SP-49 (cell line): ENCODE measurements around a stretch of chr15.

GRCh38 chr15:78880326-78880690, 7.6 kb downstream of the MORF4L1 start:
- PRO-cap, result no peak

DNA sequence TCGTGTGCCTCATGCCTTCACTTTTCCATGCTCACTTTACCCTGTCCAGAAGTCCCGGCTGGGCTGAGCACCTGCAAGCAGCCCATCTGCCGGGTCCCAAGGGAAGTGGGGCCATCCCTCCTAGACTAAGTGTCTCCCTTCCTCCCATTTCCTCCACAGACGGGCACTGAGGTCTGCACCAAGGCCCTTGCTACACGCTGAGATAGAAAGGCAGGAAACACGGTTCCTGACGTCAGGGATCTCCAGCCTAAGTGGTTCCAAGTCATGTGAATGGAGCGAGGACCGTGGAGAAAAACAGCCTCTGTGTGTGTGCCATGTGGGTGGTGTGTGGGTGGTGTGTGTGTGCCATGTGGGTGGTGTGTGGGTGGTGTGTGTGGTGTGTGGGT, 47.8 kb upstream of the CTSH start:
- PRO-cap, result no peak

DNA sequence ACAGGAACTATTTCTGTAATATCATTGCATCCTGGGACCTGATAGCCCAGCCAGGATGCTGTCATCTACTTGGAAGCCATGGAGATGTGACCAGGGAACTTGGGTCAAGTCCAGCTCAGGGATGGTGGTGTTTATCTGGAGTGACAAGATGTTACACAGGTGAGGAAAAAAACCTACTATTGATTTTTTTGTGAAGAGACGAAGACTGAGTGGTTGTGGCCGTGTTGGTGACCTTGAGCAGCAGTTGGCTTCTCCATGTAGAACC, 46.6 kb upstream of the ANKRD34C start:
- PRO-cap, result no peak

- PRO-cap, result no peak
These were observed 21.4 kb upstream of the MTHFS start for GRCh38 chr15:79918077-79918808.

DNA sequence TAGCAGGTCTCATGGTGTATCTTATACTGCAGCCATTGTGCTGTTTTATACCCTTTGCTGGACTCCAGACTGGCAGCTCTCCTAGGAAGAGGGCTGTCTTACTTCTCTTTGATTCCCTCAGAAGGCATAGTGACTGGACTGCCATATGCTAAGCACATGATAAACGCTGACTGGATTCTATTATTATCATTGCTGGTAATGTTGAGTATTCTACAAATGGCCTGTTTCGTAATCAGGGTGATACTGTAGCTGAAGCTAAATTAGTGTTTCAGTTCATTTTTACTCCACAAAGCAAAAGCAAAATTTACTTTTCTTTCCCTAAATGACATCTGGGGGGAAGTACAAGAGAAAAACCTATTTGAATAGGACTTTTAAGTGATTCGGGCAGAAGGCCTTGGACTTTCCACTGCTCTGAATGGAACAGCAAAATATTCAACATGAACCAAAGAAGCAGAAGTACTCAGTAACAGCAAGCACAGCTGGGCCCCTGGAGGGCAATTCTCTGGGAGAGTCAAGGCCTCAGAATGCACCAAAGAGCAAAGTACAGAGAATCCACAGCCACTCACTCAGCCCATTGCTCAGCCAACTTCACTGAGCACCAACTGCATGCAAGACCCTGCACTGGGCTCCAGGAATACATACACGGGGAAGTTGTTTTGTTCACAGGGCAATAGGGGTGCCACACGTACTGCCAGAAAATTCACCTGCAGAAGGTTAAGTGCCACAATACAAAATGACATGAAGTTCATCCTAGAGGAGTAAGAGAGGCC, 7.9 kb upstream of the BCL2A1 start:
- PRO-cap, result no peak

DNA sequence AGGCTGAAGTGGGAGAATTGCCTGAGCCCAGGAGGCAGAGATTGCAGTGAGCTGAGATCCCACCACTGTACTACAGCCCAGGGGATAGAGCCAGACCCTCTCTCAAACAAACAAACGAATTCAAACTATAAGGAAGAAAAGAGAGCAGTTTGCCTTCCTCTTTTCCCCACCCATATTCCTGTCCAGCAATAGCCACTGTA, 18.4 kb upstream of the ZFAND6 start:
- PRO-cap, result no peak

- PRO-cap, result no peak
These were observed 23.0 kb downstream of the ZFAND6 start for GRCh38 chr15:80082553-80082894.

DNA sequence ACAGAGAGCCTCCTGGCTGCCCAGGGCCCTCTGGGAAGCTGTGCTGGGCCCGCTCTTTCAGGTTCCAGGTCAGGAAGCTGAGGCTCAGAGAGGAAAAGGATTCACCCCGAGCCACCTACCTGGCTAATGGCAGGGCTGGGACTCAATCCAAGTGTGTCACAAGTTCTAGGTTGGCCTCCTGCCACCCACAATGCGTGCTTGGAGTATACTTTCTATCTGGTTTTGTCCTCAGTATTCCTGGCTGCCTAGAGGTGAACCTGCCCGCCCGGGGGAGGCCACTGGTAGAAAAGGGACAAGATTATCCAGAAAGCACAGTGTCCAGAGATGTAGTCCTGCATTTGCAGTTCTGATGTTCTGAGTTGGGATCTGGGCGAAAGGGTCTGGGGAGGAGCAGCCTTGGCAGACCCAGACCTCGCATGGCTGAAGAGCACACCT, 23.7 kb downstream of the FAH start:
- PRO-cap, result no peak

- PRO-cap, result no peak
These were observed 60.9 kb upstream of the ARNT2 start for GRCh38 chr15:80343232-80343716.

GRCh38 chr15:80480744-80481278, 76.6 kb downstream of the ARNT2 start:
- PRO-cap, result no peak

DNA sequence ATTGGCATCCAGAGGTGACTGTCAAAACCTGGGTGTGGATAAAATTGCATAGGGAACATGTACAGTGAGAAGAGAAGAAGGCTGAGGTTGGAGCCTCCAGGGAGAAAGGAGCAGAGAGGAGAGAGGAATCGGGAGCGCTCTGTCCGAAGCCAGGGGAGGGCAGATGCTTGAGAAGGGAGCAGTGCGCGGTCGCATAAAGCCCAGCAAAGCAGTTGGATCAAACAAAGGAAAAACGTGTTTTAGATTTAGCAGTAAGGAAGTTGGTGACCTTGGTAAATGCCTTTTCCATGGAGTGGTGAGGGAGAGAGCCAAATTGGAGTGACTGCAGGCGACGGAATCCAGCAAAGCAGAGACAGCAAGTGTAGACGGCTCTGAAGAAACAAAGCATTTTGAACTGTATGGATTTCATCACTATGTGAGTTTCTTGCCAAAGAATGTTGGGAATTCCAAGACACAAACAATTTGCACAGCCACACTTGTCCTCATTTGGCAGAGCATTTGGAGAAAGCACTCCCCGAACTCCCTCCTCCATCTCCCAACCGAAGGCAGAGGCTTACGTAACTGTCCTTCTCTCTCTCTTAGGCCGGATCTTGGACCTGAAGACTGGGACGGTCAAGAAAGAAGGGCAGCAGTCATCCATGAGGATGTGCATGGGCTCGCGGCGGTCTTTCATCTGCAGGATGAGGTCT, 103.5 kb downstream of the ARNT2 start:
- PRO-cap, result no peak

DNA sequence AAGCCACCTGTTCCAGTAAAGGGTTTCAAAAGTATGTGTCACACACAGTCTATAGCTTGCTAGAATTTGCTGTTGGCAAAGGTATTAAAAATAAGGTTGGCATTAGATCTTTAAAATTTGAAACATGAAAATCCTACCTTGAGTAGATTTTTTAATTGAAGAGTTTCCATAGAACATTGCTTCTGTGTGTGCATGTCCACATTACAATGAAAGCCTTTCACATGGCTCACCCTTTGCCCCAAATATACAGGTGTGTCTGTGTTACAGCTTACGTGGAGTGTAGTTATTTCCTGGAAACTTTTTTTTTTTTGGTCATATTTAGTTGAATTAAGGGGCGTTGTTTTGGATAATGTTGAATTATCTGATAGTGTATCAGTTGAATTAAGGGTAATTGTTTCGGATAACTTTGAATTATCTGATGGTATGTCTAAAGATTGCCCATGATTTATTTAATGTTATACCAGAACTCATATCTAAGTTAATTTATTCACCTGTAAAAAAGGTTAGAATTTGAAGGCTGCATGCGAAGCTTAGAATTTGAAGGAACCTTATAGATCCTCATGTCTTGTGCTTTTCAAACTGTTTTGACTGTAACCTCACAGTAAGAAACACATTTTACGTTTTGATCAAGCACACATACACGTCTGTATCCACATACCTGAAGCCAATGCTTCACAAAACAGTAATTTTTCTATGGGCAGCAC, 2.4 kb downstream of the ABHD17C start:
- PRO-cap, result no peak

GRCh38 chr15:81024163-81024885, 23.6 kb downstream of the TLNRD1 start:
- PRO-cap, result bidirectional peak, plus-strand start at chr15:81024732, minus-strand start at chr15:81024626

GRCh38 chr15:81189507-81190174, 7.0 kb upstream of the IL16 start:
- PRO-cap, result no peak

GRCh38 chr15:81275919-81276214, 48.1 kb downstream of the STARD5 start:
- PRO-cap, result no peak

DNA sequence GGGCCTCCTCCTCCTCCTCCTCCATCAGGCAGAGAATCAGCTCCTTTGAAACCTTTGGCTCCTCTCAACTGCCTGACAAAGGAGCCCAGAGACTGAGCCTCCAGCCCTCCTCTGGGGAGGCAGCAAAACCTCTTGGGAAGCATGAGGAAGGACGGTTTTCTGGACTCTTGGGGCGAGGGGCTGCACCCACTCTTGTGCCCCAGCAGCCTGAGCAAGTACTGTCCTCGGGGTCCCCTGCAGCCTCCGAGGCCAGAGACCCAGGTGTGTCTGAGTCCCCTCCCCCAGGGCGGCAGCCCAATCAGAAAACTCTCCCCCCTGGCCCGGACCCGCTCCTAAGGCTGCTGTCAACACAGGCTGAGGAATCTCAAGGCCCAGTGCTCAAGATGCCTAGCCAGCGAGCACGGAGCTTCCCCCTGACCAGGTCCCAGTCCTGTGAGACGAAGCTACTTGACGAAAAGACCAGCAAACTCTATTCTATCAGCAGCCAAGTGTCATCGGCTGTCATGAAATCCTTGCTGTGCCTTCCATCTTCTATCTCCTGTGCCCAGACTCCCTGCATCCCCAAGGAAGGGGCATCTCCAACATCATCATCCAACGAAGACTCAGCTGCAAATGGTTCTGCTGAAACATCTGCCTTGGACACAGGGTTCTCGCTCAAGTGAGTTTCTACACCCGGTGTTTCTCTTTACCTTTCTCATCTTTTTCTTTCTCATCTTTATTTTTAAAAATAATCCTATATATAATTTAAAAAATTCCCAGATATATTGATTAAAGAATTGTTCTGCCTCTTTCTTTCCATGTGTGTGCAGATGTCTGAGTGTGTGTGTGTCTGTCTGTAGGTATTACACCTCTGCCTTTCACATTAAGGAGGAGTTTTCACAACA, 23.9 kb downstream of the STARD5 start:
- PRO-cap, result no peak

GRCh38 chr15:81797781-81798073, 248.1 kb downstream of the MEX3B start:
- PRO-cap, result no peak

DNA sequence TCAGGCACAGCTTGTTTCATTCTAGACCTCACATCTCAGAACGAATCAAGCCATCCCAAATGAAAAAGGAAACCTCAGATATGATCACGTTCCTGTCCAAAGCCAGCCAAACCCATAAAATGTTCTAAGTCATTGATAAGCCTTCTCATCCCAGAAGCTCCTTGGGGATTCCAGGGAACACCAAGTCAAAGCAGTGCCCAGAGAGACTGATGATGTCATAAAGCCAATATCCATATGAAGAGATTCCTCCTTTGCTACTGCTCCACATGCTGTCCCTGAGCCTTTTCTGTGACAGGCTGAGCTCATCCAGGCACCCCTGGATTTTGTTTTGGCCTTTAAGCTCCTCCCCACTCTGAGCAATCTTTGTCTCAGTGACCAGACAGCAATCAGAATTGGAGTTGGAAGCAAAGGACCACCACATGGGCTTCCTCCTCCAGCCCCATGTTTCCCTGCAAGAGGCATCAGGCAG, 25.2 kb downstream of the MEX3B start:
- PRO-cap, result no peak

DNA sequence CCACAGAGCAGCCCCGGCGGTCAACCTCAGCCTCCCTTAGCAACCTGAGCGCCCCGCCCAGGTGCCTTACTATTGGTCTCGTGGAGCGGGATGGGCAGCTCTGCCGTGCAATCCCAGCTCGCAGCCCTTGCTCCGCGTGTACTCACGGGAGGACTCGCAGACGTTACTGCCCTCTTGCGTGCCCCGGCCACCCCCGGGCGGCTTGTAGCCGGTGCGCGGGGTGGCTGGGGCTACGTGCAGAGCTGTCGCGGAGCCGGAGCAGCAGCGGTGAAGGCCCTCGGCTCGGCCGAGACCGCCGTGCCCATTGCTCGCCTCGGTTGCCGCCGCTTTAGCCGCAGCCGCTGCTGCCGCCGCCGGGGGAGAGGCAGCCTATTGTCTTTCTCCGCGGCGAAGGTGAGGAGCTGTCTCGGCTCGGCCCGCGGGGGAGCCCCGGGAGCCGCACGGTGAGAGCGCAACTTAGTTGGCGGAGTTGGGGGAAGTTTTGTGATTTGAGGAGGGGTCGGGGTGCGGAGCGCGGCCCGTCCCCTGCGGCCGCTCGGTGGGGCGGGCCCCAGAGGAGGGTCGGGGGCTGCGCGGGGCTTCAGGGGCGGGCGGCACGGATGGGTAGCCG, 5.8 kb upstream of the GOLGA6L10 start:
- PRO-cap, result no peak

- PRO-cap, result no peak
These were observed 1.4 kb downstream of the RPS17 start for GRCh38 chr15:82538705-82539484.